Jejunum (tissue), 1 donor: Measurements from ENCODE around the genes PCDHA10, PCDHA12, PCDHB6, PCDHB12, TAF7, PCDHGB2, PCDH12 and NDFIP1.

DNA sequence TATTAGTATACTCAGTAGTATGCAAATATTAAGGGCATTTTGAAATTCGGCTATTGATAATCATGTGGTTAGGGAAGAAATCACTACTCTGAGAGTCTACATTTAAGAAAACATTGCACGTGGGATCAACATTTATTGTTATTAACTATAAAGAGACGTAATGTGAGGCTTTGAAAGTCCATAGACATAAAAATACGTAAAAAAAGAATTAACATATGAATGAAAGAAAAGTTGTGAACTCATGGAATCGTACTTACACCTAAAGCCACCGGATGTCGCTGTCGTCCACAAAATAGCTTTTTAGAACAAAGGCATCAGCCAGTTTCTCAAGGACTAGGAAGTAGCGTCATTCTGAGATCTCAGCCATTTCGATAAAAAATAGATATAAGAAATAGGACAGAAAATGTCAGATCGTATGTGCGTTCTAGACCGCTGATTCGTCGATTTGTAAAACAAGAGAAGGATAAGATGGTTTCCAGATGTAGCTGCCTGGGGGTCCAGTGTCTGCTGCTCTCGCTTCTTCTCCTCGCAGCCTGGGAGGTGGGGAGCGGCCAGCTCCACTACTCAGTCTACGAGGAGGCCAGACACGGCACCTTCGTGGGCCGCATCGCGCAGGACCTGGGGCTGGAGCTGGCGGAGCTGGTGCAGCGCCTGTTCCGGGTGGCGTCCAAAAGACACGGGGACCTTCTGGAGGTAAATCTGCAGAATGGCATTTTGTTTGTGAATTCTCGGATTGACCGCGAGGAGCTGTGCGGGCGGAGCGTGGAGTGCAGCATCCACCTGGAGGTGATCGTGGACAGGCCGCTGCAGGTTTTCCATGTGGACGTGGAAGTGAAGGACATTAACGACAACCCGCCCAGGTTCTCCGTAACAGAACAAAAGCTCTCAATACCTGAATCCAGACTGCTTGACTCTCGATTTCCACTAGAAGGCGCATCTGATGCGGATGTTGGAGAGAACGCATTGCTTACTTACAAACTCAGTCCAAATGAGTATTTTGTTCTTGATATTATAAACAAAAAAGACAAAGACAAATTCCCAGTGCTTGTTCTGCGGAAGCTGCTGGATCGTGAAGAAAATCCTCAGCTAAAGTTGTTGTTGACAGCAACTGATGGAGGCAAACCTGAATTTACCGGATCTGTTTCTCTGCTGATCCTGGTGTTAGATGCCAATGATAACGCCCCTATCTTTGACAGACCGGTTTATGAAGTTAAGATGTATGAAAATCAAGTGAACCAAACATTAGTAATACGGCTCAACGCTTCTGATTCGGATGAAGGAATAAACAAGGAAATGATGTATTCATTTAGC lies at the start of gene PCDHA10:
Gene PCDHA10 (plus strand): TSS at position 317 of the 1,311 bp plus-strand sequence.
- PRO-cap = no peak

GRCh38 chr5:140875063-140876250 lies at the start of gene PCDHA12:
Gene PCDHA12 (plus strand): TSS chr5:140875308.
- PRO-cap = no peak

DNA sequence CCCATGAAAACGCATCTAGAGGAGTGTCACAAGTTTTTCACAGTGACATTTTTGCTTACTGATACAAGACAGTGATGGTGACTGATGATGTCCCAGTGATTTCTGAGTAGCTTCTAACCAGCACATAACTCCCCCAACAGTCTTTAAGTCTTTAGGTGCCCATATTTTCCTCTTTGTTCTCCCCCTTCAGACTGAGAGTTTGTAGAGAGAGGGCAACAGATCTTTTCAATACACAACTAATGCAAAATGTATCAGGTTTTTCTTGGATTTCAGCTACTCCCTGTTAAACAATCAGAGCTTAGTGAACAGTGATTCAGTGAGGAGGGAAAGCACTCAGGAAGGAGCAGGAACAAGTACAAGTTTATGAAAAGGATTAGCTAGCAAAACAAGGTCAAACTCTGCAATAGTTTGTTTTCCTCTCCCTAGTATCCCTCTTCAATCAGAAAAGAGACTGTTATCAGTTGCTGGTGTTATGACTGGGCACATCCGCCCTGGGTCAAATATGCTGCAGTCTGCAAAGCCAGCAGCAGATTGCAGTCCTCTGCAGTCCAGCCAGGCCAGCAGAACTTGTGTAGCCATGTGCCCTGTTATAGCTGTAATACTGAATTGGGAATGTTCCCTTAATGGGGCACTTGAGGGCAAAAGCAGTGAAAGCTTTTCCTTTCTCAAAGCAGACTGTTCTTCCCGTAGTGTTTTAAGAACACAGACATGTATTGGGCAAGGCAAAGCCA lies 11.9 kb downstream of the PCDHAC2 start:
- PRO-cap = no peak

- PRO-cap = no peak
Observed at GRCh38 chr5:141050955-141051196, 298 bp upstream of the PCDHB1 start.

- PRO-cap = no peak
Observed at GRCh38 chr5:141077718-141078198, 16.7 kb upstream of the PCDHB2 start.

DNA sequence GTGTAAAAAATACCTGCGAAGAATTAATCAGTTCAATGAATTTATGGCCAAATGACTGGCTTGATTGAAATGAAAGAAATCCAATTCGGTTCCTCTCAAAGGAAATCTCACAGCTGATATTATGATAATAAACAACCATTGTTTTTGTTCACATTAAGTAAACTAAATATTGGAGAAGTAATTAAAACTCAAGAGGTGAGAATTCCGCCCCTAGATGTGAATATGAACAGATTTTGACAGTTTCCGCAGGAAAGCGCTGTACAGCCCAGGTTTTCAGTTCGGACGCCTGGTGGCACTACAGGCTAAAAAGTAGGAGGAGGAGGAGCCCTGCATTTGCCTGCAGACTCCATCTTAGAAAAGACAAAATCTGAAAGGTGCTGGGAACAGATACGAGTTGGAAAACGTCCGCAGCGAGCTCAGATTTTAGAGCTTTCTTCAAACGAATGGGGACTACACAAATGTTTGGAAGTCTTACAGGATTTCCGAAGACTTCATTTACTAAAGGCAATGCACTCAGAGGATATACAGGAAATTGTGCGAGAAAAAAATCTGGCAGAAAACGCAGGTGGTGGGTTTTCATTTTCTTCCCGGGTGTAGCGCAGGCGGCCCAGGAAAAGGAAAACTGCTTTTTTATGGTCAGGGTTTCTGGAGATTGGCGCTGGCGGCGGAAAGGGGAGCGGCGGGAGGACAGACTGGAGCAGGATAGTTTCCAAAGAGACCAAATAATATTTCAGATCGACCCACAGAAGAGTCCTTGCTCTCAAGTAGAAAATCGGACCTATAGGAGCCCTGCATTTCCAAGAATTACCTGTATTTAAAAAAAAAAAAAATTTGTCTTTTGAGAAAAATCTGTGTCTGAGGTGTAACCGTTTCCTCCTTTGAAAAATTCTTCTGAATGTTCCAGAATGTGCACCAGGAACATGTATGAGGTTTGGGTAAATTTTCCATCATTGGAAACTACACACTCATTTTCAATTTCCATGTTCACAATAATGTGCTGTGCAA lies 9.8 kb upstream of the PCDHB2 start:
- PRO-cap = no peak

GRCh38 chr5:141149655-141150207 lies at the start of gene PCDHB6:
Gene PCDHB6 (plus strand): TSS chr5:141150057.
- PRO-cap = no peak

DNA sequence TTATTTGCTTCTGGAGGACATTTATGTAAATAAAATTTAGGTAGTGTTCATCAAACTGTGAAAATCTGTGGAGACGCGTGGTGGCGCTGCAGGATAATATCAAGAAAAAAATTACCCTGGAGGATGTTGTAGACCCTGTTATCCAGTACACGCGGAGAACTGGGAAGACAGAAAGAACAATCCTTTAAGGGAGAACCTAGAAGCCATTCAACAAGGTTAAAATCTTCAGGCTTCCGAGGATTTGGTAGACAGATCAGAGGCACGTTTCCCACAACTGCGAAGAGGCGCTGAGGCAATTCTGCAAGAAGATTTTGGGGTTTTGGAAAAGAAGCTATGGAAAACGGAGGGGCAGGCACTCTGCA lies at the start of gene PCDHB12:
Gene PCDHB12 (plus strand): TSS at position 145 of the 362 bp plus-strand sequence.
- PRO-cap = no peak

DNA sequence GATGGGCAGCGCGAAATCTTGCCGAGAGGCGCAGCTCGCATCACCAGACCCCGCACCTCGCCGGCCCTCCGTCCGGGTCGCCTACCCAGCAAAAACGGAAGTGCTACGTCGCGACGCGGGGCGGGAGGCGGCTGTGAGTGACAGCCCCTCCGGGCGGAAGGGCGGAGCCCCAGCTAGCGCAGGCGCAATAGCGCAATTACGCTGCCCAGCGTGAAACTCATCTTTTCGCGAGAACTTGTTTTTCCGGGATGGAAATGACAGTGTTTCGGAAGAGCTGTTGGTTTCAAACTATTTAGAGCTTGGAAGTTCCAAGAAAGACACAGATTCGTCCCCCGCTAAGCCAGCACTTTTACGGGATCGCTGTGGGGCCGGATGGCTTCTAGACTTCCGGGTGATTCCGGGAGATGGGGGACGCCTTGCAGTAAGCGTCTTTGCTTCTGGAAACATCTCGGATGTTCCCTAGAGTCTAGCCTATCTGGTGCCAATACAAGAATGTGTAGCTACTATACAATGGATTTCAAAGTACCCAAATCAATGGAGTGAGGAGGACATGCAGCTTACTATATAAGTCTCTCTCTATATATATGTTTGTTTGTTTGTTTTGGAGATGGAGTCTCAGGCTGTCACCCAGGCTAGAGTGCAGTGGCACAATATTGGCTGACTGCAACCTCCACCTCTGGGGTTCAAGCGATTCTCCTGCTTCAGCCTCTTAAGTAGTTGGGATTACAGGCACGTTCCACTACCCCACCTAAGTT lies at the start of gene TAF7:
Gene TAF7 (minus strand): TSS at position 102 of the 755 bp plus-strand sequence.
- PRO-cap = bidirectional peak, plus-strand start at position 241 of the sequence, minus-strand start at position 79 of the sequence

- PRO-cap = no peak
Observed at GRCh38 chr5:141359739-141360676, at the start of gene PCDHGB2. Gene PCDHGB2 (plus strand): TSS chr5:141359994.

GRCh38 chr5:141508325-141509548 lies 19.9 kb downstream of the PCDHGC5 start:
- PRO-cap = unidirectional peak, minus-strand start at chr5:141509165

DNA sequence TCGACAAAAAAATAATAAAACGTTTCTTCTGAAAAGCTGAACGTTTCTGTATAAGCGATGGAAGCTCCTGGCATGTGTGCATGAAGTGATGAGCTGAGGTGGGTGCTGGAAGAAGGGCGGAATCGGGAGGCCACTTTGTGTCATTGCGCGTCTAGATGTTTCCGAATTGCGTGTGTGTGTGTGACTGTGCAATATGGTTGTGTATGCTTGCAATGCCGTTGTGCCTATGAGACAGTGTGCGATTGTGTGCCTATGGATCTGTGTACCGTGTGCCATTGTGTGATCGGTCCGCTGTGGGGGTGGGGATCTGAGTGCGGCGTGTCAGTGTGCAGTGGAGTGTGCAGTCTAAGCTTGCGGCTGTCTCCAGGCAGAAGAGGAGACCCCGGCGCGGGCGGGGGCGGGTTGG lies 24.1 kb downstream of the PCDHGC5 start:
- PRO-cap = no peak

DNA sequence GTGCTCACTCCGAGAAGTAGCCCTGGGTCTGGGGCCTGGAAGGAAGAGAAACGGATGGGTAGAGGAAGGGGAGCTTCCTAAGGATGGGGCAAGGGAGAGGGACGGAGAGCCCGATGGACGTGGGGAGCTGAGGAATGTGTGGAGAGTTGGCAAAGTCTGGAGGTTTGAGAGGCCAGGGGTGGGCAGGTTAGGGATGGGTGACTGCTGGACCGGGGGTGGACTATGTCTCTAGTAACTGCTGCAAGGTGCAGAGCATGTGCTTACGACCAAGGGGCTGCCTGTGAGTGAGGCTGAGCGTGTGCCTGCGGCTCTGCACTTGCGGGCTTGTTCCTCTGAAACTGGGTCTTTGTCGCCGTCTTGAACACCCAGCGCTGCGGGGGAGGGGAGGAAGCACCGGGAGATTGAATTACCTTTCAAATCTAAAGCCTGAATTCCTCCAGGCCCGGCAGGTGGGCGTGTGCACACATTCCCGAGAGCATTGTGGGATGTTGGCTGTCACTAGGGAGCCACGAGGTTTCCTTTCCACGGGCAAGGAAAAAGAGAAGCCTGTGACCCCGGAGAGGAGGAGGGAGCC lies 76.5 kb upstream of the ARAP3 start:
- PRO-cap = no peak

- PRO-cap = bidirectional peak, plus-strand start at chr5:141958360, minus-strand start at chr5:141958197
Observed at GRCh38 chr5:141958001-141958552, at the start of gene PCDH12. Gene PCDH12 (minus strand): TSS chr5:141958202.

DNA sequence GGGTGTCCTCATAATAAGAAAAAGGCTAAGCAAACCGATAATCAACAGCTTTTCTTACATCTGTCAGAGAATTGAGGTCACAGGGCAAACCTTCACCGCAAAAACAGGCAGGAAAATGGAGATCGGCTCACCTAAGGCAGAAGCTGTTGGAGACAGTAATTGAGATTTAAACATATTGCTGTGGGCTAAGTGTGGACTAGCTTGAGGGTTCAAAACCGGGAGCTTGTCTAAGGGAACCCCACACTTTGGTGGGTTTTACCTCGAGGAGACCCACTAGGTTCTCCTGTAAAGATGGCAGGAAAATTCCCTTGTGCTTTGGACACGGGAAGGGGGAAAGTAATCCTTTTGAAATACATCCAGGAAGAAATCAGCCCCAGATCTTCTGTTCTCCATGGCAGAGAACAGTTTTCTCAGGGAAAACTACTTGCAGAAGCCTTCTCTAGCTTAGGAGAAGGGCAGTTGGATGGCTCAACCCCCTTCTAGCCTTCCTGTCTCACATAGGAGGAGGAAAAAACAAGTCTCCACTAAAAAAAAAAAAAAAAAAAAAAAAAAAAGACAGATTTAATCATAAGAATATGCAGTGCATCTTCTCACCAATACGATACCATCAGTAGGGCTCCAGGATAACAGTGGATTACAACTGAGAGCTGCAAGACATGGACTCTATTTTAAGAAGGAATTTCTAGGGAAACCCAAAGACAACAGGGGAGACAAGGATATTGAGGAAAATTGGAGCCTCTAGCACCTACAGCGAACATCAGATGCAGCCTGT lies 17.6 kb downstream of the GNPDA1 start:
- PRO-cap = no peak

DNA sequence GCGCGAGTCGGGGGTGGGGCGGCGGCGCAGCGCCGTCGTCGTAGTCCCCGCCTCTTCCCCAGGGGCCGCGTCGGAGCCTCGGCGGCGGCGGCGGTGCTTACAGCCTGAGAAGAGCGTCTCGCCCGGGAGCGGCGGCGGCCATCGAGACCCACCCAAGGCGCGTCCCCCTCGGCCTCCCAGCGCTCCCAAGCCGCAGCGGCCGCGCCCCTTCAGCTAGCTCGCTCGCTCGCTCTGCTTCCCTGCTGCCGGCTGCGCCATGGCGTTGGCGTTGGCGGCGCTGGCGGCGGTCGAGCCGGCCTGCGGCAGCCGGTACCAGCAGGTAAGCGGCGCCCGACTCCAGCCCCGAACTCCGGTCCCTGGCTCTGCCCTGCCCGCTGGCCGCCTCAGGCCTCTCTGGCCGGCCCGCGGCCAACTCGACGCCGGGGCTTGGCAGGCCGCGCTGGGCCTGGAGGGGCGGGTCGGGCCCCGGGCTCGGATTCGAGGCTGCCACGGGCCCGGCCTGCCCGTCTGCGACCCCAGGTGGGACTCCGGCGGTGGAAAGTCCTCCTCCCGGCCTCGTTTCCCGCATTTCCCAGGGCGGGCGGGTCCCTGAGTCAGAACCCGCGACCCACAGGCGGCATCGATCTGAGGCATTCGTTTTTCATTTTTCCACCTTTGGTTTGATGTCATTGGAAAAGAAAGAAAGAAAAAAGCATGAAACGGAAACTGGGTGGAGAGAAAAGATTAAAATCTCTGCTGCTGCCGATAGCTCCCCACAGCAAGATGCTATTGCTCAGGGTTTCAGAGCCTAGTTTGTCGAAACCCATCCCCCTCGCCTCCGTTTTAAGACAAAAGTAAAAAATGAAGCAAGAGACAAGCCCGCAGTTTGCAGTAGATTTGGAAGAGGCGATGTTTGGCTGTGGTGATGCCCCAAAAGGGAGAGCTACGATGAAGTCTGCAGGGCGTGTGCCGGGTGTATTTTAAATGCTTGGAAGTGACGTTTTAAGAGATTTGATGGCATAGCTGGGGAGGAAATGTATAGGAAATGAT lies at the start of gene NDFIP1:
Gene NDFIP1 (plus strand): TSS at position 61 of the 1,029 bp plus-strand sequence.
- PRO-cap = bidirectional peak, plus-strand start at position 82 of the sequence, minus-strand start outside the sequence

DNA sequence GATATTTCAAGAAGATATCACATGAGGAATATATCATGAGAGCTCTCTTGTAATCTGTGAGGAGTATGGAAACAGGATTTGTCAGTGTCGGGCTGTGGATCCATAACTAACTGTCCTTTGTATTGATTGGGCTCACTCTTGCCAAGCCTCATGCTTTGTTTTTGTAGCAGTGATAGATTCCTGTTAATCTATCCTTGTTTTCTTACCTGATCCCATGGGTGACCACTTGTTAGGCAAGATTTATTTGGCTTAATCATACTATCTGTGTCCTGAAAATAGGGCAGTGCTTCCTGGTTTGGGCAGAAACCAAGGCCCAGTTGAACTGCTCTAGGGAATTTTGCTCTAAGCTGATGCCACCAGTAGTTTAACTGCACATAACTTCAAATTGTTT lies 6.1 kb downstream of the NDFIP1 start:
- PRO-cap = no peak

GRCh38 chr5:142320452-142321597 lies 4.0 kb downstream of the SPRY4 start:
- PRO-cap = unidirectional peak, plus-strand start at chr5:142320640; unidirectional peak, minus-strand start at chr5:142321002

DNA sequence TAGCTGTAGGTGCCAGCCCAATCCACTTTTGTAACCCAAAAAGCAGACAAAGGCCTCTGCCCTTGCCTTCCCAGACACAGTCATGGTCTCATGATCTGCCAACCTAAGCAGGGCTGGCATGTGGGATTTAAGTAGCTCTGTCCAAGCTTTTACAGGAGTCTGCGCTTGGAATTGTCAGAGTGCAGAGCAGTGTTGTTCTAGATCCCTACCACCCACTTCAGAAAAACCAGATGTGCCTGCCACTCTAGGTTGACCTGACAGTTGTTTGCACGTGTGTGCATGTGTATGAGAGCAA lies 87.7 kb upstream of the SPRY4 start:
- PRO-cap = no peak

- PRO-cap = no peak
Observed at GRCh38 chr5:142445965-142446591, 121.3 kb upstream of the SPRY4 start.